ENCODE measurements around a stretch of chr14.

GRCh38 chr14:60982031-60982426 lies 984 bp downstream of the SLC38A6 start:
- PRO-cap, result no peak

DNA sequence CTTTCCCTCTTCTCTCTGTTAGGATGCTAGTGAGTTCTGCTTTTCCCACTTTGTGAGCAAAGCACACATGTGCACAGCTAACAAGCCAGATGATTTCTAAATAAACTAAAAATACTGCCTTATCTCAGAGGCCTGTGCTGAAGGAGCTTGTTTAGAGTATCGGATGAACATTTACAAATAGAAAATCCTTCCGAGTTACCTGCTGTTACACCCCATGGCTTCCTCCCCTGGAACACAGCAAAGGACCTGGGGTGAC lies 144.3 kb downstream of the SLC38A6 start:
- PRO-cap, result no peak

- PRO-cap, result bidirectional peak, plus-strand start at chr14:61322312, minus-strand start at chr14:61322128
Observed at GRCh38 chr14:61321986-61322368, 598 bp downstream of the PRKCH start.

GRCh38 chr14:61384987-61385786 lies 63.8 kb downstream of the PRKCH start:
- PRO-cap, result unidirectional peak, plus-strand start at chr14:61385485; bidirectional peak, plus-strand start at chr14:61385556, minus-strand start at chr14:61385579

DNA sequence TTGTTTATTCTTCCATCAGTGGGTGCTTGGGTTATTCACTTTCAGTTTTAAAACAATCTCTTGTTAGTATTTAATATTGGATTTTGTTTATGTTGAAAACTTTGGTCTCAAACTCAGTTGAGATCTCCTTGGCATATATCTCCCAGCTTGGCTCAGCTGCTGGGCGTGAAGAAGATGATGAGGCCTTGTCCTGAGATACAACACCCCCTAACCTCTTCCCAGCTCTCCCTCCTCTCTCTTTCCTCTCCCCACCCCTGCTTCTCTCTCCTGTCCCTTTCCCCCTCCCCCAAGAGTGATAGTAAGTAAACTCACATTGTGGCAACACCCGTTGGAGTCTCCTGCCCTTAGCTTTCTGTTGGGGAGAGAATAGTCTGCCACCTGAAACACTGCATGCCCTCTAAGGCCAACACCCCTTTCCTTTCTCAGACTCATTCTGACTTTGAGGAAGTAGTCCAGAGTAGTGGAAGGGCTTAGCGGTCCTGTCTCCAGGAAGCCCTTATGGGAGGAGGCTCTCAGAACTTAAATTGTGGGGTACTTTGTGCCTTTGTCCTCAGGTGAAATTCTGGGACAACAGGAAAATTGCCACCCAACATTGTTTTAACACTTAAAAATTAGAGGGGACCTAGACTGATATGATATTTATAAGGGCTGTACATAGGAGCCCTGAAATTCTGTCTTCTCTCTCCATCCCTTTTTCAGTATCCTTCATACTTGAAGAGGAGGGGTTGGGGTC lies 95.2 kb downstream of the PRKCH start:
- PRO-cap, result no peak

DNA sequence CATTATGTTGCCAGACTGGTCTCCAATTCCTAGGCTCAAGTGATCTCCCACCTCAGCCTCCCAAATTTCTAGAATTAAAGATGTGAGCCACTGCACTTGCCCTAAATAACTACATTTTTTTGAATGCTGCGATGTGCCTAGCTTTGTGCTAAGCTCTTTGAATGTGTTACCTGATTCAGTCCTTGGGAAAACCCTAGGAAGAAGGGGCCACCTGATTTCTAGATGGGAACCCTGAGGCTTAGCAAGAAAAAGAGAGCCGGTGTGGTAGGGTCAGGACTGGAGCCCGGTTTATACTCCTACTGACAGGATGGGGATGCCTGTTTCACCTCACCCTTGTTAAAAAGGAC lies 119.7 kb downstream of the PRKCH start:
- PRO-cap, result no peak

DNA sequence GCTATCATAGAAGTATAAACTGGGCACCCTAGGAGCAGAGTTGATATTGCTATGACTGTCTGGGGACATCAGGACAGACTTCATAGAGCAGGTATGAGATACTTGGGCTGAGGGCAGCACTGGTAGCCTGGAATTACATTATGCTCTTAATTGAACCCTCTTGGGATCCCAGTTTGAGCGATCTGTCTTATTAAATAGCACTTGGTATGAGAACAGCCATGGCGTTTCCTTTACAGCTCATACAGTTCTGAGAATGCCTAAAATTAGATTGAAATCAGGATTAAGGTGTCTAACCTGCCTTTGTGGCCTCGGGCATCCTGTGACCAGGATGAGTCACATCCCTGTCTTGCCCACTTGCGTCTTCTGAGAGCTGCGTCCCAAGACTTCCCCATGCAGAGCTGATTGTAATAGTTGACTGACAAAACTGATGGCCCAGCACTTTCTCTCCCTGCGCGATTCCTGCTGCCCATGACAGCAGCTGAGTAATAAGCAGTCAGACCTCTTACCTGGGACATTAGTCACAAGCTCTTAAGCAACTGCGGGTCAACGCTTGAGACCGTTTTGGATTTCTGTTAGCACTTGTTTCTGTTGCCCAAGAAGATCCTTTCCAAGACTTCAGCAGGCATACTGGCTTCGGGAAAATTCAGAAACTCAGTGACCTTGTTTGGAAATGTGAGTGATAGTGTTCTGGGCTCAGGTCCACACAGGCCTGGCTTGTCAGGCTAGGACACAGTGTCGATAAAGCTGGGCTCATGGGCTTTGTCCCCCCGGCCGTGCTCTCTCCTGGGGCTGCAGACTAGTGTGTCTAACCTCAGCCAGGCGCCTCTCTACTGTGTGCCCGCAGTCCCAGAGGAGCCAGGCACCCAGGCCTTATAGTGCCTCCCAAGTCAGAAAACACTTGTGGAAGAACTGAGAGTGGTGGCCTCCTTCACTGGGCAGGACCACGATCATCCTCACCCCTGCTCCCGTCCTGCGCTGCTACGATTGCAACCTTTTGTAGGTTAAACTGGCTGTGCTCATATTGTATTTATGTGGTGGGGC lies 169.9 kb upstream of the HIF1A start:
- PRO-cap, result no peak

DNA sequence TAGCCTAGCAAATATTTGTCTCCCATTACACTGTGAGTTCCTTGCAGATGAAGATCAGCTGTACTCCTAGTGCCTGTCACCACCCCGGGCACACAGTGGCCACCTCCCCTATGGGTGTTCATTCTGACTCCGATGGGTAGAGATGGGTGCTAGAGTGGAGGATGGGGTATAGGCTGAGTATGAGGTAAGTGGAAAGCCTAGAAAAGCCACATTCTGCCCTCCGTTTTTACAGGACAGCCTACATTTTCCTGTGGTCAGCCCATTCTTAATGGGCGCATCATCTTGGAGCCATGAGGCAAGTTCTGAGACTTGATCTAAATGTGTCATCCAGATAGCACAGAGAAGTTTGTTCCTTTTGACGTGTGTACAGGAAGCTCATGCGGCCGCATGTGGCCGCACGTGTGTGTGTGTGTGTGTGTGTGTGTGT lies 166.7 kb upstream of the HIF1A start:
- PRO-cap, result no peak

GRCh38 chr14:61546915-61547891 lies 148.1 kb upstream of the HIF1A start:
- PRO-cap, result no peak

DNA sequence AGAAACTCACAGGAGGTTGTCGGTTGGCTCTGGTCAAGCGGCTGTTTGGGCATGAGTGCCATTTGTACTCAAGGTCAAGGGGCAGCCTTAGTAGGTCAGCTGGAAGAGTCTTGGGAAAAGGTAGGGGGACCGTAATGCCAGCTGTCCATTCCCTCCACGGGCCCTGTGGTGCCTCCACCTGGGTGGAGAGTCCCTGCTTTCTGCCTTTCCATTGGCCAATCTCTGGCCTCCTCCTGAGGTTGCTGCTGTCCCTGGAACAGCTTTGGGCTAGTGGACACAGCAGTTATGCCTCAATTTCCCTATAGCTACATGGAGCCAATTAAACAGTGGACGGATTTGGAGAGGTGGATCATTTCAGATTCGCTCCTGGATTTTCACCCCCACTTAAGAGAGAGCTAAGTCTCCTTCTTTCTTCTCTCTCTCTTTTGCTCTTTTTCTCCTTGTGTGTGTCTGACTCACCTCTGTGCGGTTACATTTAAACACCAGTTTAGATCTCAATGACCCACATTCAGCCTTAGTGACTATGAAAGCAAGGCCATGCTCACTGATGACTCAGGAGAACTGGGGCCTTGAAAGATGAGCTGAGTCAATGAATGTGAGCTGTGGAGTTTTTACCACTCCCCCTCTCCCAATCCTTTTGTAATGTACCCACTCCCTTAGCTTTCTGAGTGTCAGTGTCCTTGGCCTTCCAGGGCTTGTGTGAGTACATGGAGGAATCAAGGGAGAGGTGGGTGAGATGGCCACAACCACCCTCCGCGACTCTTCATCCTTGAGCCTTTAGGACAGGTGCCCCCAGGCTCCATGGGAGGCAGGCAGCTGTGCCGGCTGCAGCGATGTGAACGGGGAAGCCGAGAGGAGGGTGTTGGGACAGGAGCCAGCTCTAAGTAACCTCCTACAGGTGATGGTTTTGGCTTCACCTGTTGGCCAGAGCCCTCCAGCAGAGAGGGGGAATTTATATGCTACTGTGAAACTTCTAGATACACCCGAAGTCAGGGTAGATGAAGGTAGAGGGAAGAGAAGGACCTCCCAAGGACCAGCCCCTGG lies 132.5 kb upstream of the HIF1A start:
- PRO-cap, result no peak

- PRO-cap, result bidirectional peak, plus-strand start at chr14:61568859, minus-strand start at chr14:61568658
Observed at GRCh38 chr14:61567958-61569315, 126.9 kb upstream of the HIF1A start.

- PRO-cap, result unidirectional peak, minus-strand start at chr14:61607649
Observed at GRCh38 chr14:61607512-61608029, 87.7 kb upstream of the HIF1A start.

DNA sequence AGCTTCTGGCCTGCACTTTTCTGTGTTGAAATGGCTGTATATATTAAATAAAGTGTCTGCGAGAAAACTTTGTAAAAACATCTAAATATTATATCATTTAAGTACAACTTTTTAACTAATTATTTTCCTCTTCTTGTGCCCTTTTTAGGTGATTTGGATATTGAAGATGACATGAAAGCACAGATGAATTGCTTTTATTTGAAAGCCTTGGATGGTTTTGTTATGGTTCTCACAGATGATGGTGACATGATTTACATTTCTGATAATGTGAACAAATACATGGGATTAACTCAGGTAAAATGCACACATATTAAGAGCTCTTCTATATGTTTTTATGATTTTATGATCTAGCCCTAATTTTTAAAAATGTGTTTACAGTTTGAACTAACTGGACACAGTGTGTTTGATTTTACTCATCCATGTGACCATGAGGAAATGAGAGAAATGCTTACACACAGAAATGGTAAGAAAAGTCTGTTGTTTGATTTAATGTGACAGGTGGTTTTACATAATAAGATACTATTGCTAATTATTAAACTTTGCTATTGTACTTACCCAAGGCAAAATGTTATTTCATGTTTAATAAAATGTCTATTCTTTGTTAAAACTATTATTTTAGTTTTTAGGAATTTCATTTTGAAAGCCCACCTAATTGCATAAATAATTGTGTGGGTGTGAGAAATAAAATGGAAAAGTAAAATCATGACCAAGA lies 26.2 kb downstream of the HIF1A start:
- PRO-cap, result no peak

DNA sequence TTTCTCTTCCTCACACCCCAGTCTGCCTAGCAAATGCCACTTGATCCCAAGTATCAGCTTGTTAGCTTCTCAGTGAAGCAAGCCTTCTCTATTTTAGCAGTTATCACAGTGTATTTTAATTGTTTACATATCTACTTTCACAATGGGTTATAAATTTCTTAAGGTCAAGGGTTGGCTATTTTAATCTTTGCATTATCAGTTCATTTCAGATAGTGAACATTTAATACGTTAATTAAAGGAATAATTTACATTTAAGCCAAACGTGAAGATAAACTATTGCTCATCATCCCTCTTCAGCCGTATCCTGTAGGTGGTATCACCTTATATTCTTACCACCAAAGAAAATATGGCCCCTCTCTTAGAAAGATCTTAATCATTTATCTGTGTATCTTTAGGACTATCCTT lies 26.8 kb upstream of the SNAPC1 start:
- PRO-cap, result no peak

GRCh38 chr14:61752110-61752417 lies 10.2 kb upstream of the SNAPC1 start:
- PRO-cap, result no peak

DNA sequence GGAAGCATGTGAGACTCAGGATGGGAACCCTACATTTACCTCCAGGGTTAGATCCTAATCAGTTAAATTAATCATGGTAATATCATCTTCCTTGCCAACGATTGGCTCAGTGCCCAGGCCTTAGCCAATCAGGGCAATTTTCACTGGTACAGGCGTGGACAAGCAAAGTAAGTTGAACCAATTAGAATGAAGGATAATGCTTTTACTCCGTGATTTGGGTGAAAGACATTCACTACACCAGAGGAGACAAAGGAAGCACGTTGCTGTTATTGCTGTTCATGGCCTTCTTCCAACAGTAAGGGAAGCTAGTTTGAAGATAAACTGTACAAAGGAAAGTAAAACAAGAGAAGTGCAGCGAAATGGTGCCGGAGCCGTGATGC lies 353.3 kb downstream of the SYT16 start:
- PRO-cap, result no peak

DNA sequence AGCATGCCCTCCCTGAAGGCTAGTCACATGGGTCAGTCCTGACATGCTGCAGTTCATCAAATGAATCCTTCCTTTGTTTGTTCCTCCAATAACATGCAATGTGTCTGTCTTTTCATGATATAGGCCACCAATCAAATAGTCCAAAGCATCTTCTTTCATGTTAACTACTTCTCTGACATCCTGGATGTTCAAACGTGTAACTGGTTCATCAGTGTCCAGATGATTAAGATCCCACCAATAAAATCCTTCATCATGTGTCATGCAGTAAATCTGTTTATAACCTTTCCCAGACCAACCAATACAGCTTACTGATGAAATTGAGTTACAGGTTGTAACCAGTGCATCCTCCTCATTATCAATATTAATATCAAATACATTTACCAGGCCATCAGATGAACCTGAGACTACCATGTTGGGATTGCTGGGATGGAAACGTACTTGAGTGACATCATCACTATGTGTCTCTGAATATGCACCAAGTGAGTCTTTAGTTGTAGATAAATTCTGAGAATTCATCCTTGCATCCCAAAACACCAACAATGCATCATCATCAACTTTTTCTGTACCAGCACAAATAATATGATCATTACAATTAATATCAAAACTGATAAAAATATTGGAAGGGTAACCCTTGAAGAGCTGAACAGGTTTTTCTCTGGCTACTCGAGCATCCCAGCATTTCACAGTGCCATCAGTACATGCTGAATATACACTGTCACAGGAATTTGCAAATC lies 42.5 kb downstream of the WDR89 start:
- PRO-cap, result no peak

DNA sequence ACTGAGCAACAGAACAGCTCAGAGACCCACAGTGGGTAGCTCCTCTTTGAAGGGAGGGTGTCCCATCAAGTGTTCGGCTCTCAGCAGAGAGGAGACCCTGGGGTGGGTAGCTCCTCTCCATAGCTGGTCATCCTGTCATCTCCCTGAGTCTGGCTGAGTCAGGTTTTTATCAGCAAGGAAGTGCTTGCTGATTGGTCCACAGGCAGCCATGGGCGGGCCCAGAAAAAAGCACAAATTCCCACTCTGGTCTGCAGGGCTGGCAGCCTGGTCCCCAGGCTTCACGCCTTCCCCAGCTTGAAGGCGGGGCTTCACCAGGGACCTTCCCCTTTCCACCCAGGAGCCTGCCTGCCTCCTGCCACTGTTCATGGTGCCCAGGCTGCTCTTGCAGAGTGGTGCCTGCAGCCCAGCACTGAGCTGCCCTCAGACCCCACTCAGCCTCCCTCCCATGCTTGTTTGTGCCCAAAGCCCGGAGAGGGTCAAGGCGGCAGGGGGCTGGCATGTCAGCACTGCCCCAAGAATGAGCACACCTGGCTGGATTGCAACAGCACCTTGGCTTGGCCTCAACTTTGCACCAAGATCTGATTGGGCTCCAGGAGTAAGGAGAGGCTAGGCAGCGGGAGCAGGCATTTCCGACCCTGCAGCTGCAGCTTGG lies 21.9 kb upstream of the WDR89 start:
- PRO-cap, result no peak

GRCh38 chr14:64065262-64065704 lies 212.5 kb downstream of the SYNE2 start:
- PRO-cap, result no peak

- PRO-cap, result bidirectional peak, plus-strand start at chr14:64338890, minus-strand start at chr14:64338614
Observed at GRCh38 chr14:64338862-64339243, 44.7 kb upstream of the ESR2 start.